ENCODE measurements around a stretch of chr10.

GRCh38 chr10:112752082-112752725 lies 197.8 kb upstream of the TCF7L2 start:
- PRO-cap: no peak

GRCh38 chr10:112826068-112826956 lies 123.7 kb upstream of the TCF7L2 start:
- PRO-cap: no peak

GRCh38 chr10:112835797-112836500 lies 114.1 kb upstream of the TCF7L2 start:
- PRO-cap: no peak

DNA sequence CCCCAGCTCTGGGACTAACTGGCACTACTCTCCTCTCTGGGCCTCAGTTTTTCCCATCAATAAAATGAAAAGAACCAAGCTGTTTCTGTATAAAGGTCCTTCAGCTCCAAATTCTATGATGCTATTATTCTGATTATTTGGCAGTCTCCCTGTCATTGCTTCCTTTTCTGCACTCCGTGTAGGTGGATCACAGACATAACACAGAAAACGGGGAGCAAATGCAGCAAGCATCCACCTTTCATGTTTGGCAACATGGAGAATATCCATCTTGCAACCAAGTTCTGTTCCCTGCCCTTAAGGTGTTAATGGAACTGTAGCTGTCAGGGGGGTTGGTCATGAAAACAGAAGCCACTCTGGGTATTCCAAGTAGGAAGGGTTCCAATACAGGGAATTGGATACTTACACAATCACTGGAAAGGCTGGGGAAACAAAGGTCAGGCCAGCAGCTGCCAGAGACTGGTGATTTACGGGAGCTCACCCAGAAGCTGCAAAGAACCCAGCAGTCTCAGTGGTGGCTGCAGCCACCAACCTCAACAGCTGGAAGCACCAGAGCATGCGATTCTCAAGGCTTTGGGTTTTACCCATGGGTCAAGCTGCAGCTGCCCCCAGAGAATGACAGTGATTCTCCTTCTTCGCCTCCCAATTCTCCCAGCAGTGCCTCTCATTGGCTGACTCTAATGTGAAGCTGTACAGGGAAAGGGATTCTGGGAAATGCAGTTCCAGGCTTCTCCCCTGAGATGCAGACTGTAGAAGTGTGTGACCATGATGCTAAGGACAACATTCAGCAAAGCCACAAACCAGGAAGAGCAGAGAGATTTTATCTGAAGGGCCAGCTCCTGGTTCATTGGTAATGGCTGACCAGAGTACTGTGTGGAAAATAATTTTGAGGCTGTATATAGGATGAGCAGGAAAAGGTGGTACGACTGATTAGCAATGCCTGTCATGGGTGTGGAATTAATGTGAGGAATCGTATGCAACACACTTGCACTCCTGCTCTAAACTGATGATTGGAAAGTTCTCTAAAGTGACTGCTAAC lies 107.2 kb upstream of the TCF7L2 start:
- PRO-cap: no peak

GRCh38 chr10:112950935-112951912 lies 1.2 kb downstream of the TCF7L2 start:
- PRO-cap: bidirectional peak, plus-strand start at chr10:112951832, minus-strand start at chr10:112951613

DNA sequence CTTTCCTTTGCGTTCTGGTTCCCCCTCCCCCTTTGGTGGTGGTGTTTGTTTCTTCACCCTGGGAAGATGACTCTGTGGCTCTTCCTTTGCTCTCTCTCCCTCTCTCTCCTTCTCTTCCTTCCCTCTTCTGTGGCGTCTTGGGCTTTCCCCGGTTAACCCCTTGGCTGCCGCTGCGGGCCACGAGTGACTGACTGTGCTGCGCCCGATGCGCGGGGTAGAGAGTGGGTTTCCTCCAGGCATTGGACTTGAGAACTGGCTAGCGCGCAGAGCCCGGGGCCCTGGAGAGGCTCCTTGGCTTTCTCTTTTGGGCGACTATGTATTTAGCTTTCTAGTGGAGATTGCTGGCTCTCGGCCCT lies 1.8 kb downstream of the TCF7L2 start:
- PRO-cap: bidirectional peak, plus-strand start at position 182 of the sequence, minus-strand start at position 76 of the sequence; bidirectional peak, plus-strand start at position 239 of the sequence, minus-strand start at position 254 of the sequence; bidirectional peak, plus-strand start outside the sequence, minus-strand start at position 311 of the sequence

DNA sequence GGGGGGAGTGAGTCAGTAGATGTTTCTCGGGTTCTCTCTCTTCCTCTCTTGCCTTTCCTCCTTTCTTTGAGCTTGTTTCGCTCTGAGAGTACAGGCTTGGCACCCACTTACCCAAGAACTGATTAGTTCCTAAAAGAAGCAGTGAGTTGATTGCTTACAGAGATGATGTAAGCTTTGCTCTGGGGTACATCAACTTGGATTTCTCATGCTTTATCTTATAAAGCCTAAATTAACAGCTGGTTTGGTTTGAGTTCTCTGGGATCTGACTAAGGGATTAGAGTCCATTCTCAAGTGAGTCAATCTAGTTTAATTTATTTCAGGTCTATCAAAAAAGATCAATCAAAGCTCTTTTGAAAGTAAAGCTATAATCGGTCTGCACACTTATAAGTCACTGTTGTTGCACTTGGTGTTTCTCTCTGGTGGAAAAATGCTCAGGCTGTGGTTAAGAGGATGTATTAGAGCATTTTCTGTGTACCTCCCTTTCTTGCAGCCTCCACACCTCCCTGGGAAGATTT lies 36.2 kb downstream of the TCF7L2 start:
- PRO-cap: no peak

DNA sequence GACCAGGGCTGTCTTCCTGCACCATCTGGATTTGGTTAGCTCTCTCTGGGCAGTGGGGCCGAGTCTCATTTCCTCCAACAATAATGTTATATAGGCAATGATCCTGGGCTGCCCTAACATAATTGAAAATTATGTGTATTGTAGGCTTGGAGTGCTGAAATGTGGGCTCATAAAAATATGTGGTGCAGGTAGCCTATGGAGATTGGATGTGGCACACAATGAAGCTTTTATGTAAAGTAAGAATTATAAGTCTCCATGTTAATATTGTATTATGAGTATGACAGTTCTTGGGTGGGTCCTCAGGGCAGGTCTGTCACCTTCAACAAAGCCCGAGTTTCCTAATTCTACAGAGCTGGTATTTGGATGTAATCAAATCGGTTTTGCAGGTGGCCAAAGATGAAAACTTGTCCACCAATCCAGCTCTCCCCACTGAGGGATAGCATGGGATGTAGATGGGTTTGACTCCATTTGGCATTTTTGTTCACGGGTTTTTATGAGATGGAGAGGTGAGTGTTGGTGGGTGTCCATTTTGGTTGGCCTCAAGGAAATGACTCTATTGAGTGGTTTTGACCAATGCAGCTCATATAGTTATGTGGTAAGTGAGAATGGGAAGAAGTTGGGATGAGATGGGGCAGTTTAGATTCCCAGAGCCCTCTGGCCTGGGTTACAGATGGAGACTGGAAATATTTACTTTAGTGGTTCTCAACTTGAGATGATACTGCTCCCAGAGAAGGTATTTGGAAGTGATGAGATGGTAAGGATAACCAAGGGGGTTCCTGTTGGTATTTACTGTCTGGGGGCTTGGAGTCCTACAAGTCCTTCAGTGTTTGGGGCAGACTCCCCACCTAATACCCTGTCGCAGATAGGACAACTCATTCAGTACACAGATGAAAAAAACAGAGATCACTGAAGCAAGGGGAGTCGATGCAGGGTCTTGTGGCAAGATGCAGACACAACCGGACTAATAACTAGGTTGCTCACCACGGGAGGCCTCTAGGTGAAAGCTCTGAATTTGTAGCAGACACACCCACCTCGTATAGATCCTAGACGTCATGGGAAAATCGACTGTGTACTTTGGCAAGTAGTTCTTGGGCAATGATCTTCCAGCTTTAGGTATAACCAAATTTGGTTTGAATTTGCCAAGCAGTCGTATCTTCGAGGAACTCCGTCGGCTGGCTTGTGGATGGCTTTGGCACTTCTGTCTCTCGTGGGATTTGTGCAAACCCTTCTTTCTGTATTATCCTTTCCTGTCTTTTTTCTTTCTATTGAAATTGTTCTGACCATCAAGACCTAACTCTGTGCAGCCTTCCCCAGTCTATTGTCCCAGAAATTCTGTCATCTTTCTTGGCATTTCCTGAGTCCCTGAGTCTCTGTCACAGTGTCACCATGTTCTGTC lies 87.8 kb downstream of the TCF7L2 start:
- PRO-cap: no peak

DNA sequence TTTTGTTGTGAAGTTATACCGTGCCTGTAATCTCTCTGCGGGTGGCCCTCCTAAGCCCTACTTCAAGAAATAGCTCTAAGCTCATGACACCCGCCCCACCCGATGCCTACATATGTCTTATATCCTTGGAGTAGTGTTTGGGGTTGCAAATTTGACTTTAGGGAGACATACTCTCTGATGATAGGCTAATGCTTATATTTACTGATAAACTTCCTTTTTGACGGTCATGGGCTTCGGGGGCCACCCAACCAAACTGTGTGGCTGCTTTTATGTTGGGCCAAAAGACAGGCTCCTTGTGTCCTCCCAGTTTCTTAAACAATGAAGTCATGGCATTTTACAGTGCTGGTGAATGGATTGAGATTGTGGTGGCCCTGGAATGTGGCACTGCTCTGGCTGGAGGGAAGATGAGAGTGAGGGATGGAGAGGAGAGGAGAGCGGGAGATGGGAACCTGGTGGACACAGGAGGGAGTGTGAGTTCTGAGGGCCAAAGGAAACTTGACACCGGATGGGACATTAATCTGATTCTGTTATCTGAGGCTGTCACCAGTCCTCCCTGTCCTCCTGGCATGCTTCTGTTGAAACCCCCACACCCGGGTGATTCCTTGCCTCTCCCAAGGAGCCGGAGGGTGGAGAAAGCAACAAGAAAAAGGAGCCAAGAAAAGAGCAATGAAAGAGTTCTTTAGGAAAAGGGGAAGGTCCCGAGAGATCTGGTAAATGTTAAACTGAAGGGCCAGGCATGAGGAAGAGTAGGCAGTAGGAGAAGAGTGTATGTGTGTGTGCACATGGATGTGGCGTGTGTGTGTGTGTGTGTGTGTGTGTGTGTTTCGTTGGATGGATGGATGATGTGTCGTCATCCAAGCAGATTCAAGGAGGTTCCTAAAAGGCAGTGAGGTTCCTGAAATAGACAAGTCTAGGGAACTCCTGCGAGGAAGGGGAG lies 113.3 kb downstream of the TCF7L2 start:
- PRO-cap: no peak

- PRO-cap: no peak
Observed at GRCh38 chr10:113089000-113090050, 139.3 kb downstream of the TCF7L2 start.

GRCh38 chr10:113096360-113096925 lies 146.4 kb downstream of the TCF7L2 start:
- PRO-cap: no peak

DNA sequence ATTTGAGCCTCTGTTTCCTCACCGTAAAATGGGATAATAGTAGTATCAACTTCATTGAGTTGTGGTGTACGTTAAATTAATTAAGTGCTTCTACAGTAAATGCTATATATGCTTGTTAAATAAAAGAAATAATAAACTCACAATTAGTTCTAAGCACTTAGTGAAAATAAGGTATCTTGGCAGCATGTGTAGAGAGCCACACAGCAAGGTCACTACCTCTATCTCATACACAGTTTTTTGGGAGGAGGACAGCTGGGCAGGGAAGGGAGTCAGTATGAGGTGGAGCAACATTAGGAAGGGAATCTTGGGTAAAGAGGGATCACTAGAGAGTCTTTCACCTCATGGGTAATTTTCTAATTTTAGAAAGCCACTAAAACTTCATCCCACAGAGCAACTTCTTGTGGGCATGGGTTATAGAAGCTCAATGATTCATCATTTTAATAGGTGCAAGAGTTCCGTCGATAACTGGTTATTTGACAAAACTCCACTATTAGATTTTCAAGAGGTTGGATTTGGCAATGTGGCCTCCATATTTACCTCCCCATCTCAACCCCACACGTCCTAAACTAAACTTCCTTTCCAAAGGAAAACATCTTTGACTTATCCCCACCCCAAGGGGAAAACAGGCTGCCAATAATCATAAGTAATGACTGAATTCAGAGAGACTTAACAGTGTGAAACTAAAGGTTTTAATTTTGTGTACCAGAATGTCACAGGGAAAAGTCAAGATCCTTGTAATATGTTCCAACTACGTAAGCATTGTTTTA lies 2.5 kb downstream of the NRAP start:
- PRO-cap: no peak

- PRO-cap: no peak
Observed at GRCh38 chr10:113937545-113938621, 83.4 kb downstream of the NHLRC2 start.

DNA sequence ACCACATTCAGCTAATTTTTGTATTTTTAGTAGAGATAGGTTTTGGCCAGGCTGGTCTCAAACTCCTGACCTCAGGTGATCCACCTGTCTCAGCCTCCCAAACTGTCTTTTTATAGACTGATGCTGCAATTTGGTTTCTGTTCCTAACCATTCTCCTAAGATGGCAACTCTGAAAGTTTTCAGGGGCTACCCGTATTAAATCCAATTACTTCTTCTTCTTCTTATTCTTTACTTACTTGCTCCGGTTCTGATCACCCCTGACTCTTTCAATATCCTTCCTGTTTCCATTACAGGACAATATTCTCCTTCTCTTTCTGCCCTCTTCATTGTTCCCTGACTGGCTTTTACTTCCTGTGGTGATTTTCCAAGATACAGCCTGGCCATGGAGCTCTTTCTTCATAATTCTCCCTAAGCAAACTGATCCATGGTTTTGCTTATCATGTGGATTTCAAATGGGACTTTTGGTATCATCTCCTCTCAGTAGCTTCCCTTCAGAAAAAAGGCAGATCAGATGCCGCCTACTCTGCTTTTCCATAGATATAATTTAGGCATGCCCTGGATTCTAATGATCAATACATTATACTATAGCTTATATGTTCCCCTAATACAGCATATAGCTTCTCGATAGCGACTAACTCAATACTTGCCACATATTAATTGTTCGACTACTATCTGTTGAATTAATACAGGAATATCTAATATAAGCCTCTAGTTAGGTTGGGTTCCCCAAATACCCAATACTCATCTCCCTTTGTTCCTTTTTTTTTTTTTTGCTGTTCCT lies 35.4 kb downstream of the CCDC186 start:
- PRO-cap: no peak

- PRO-cap: no peak
Observed at GRCh38 chr10:114172863-114173519, 1.0 kb downstream of the CCDC186 start.

DNA sequence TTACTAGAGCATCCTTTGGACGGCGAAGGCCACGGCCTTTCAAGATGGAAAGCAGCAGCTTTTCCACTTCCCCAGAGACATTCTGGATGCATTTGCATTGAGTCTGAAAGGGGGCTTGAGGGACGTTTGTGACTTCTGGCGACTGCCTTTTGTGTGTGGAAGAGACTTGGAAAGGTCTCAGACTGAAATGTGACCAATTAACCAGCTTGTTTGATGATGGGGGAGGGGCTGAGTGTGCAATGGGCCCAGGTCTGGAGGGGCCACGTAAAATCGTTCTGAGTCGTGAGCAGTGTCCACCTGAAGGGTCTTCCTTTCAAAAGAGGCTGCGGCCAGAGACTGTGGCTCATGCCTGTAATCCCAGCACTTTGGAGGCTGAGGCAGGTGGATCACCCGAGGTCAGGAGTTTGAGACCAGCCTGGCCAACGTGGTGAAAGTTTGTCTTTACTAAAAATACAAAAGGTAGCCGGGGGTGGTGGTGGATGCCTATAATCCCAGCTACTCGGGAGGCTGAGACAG lies 52.7 kb downstream of the VWA2 start:
- PRO-cap: no peak

GRCh38 chr10:114303927-114304522 lies 65.0 kb downstream of the VWA2 start:
- PRO-cap: no peak

DNA sequence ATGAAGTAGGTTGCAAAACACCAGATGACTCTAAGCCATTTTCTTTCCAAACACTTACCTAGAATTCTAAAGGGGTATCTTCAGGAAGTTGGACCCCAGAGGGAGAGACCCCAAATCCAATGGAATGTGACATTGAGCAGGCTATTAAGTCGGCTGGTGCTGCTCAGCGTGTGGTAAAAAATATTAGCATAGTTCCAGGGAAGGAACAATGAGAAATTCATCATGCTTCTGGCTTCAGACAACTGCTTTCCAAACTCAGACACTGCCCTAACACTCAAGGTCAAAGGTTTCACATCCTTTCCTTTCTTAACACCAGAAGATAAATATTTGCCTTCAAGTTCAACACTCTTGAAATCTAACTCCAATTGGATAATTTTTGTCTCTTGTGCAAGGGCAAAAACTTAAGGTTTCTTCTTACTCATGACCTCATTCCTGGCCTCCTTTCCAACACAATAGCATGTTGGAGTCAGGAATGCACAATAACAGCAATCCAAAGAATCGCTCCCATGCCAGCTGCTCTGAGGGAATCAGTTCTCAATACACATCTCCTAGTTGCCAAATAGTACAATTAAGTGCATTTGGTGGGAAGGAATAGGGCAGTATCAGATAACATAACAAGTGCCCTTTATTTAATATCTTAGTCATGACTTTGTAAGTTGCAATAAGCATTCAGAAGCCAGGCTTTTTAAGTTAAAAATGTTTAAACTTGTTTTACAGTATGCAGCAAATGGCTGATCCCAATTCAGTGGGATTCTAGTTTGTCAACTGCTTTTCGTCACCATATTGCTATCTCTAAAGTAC lies 100.9 kb upstream of the AFAP1L2 start:
- PRO-cap: no peak

DNA sequence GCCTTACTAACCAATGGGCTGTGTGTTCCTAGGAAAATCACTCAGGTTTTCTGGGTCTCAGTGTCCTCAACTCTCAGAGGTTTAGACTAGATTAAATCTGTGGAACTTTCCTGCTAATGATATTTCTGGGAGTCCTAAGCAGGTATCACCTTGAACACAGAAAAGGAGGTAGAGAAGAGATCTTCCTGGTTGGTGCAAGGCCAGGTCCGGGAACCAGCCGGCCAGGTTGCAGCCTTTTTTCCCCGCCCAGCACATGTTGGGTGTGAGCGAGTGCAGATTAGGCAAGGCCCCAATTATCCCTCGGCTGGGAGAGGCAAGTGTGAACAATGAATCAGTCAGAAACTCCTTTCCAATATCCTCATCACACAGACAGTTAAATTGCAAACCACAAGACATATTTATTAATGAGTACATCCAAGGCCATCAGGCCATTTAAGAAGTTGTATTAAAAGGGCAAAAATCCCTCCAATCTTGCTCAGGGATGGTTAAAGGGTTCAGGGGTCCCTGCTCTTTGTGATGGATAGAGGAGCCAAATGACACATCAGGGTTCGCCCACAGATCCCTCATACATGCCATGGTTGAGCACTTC lies 115.0 kb upstream of the AFAP1L2 start:
- PRO-cap: no peak

- PRO-cap: no peak
Observed at GRCh38 chr10:114544306-114544743, 113.8 kb downstream of the ABLIM1 start.